Amniotic epithelial cell (primary cell): ENCODE measurements around a stretch of chr1.

DNA sequence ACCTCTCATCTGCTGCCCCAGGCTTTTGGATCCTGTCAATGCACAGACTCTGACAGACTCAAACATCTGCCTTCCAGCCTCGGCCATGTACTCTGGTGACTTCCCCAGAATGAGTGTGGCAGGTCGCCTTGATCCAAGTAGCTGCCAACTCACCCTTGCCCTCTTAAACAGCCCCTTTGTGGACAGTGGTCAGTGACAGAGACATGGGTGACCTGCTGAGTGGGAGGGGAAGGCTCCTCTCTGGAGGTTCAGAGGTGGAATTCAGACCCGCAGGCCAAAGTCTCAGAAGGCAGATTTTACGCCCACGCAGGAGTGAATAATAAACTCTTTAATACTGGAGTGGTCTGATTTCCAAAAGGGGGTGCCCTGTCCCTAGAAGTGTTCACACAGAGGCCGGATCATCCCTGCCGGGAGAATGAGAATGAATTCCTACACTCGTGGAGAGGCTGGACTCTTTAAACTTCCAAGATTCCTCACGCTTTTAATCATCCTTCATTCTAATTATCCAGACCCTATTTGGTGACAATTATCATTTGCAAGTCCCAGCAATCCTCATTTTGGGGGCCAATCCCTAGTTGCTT, 63.5 kb downstream of the TLR5 start:
- RRBS = no CpG with 5 or more reads among the region's 9 CpGs

DNA sequence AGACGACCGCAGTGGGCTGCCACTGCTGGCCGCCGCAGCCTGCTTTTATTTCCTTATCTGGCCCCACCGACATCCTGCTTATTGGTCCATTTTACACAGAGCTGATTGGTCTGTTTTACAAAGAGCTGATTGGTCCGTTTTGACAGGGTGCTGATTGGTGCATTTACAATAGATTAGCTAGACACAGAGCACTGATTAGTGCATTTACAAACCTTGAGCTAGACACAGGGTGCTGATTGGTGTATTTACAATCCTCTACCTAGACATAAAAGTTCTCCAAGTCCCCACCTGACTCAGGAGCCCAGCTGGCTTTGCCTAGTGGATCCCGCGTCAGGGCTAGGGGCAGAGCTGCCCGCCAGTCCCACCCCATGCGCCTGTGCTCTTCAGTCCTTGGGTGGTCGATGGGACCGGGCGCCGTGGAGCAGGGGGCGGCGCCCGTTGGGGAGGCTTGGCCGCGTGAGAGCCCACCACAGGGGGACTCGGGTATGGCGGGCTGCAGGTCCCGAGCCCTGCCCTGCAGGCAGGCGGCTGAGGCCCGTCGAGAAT, 26.4 kb downstream of the TLR5 start:
- RRBS = no CpG with 5 or more reads among the region's 25 CpGs

GRCh38 chr1:223123438-223123925, 19.6 kb downstream of the TLR5 start:
- RRBS = no CpG with 5 or more reads among the region's 14 CpGs

GRCh38 chr1:223230374-223230978, 87.4 kb upstream of the TLR5 start:
- RRBS = no CpG with 5 or more reads among the region's 8 CpGs

- RRBS = no CpG with 5 or more reads among the region's 6 CpGs
Measured at GRCh38 chr1:223258725-223259091, 105.3 kb downstream of the SUSD4 start.

- RRBS = no CpG with 5 or more reads among the region's 7 CpGs
Measured at GRCh38 chr1:223544685-223545404, 120.7 kb downstream of the CAPN8 start.

DNA sequence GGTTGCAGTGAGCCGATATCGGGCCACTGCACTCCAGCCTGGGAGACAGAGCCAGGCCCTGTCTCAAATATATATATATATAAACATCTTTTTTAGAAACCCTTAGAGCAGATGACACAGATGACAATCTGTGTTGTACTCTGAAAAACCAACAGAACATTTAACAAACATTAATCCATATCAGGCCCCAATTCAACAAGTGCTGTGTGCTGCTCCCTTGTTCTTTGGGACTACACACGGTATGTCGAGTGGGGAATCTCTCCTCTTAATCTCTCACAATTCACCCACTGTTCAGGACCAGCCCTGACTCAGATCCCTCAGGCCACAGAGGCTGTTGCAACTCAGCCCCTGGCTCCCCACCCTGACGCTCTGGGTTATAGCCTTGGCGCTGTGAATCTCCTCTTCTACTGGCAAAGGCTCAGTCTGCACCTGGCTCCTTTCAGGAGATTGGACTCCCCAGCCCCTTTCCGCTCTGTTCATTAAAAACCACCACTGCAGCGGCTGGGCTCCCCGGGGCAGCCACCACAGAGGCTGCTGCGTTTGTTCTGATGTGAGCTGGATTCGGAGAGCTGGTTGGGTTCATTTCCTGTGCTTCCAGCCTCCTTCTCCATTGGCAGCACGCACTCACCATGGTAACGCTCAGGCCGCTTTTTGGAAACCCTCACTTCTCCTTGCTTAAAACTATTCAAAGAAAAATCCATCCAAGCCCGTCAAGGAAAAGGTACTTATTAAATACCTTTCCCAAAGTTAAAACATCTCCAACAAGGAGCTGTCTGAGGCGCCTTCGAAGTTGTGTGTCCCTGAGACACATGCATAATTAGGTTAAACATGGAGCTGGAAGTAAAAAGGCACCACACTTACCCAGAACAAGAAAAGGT, 13.0 kb downstream of the CAPN8 start:
- RRBS = no CpG with 5 or more reads among the region's 17 CpGs

DNA sequence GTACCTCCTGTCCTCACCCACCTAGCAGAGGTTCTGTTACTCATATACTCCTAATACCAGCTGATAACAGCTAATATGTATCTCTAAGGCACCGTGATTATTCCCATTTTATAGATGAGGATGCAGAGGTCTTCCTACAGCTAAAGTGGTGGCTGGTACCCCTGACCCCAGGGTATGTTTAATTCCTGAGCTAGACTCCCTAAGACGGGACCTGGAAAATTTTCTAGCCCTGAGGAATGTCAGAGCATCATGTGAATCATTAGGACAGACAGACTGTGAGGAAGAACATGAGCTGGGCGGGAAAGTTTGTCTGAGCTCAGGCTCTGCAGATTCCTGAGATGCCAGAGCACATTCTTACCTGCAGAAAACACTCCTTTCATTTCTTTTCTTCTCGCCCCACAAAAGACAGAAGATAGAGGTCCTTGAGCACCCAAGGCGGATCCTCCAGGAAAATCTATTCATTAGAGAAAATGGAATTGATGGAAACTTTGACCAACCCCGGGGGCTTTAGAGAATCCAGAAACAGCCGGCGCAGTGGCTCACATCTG, 6.5 kb downstream of the CAPN2 start:
- RRBS = no CpG with 5 or more reads among the region's 8 CpGs

GRCh38 chr1:223733791-223734208, 21.5 kb downstream of the CAPN2 start:
- RRBS = 63% methylated on average over 3 of the region's 9 CpGs

GRCh38 chr1:223777089-223777702, 64.9 kb downstream of the CAPN2 start:
- RRBS = no CpG with 5 or more reads among the region's 6 CpGs

GRCh38 chr1:223783311-223783704, 62.4 kb downstream of the TP53BP2 start:
- RRBS = no CpG with 5 or more reads among the region's 5 CpGs

DNA sequence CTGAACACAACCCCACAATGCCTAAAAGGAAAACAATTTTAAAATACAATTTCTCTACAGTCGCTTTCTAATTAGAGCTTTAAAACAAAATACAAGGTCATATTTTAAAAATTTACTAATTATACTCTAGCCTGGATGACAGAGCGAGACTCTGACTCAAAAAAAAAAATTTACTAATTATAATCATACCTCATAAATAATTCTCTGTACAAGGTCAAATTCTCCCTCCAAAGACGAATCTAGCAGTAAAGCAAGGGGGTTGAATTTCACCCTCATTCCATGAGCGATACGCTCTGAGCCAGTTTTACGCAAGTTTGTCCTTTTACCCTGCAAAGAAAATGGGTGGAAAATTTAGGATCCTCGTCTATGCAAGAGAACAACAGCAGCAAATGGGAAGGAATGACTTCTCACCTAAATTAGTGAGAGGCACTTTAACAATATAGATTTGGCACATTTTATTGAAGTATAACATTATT, 52.6 kb downstream of the TP53BP2 start:
- RRBS = no CpG with 5 or more reads among the region's 7 CpGs

GRCh38 chr1:223798110-223798812, 47.5 kb downstream of the TP53BP2 start:
- RRBS = no CpG with 5 or more reads among the region's 15 CpGs

- RRBS = no CpG with 5 or more reads among the region's 12 CpGs
Measured at GRCh38 chr1:223821091-223821648, 24.6 kb downstream of the TP53BP2 start.

DNA sequence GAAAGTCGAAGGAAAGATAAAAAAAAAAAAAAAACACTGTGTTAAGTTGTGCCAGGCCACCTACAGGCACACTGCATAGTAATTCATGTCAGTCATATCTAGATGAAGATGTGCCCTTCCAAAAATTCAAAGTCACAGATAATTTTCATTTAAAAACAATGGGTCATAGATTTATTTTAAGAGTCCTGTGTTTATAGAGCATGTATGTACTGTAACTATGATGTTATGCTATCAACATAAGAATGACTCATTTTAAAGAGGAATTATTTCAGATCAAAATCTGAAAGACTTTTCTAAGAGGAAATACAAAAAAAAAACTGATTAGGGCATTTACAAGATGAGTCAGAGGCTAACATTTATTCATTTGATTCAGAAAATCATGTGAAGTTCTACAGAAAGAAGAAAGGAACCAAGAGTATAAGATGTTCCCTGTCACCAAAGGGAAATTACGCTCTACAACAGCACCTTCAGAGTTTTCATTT, 14.0 kb downstream of the TP53BP2 start:
- RRBS = no CpG with 5 or more reads among the region's 2 CpGs

DNA sequence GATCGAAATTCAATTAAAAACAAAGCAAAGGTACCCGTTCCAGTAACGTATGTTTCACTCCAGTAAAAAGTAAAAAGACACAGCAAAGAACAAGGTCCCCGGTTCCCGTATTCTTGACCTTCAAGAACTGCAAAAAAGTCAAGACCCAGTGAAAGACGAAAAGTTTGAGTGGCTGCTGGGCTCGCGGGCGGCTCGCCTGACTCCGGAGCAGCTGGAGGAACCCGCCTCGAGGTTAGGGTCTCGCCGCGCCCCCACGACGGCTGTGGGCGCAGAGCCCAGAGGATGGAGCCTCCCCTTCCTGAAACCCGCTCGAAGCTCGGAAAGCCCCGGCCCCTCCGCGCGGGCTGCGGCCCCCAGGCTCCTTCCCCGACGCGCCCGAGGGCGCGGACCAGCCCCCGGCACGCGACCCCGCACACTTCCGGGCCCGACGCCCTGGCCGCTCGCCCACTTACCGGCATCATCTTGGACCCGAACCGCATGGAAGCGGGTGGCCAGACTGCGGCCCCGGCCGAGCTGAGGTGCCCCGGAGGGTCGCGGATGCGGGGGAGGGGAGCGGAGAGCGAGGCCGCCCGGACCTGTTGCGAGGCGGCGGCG, 448 bp downstream of the TP53BP2 start:
- RRBS = 2% methylated on average over 30 of the region's 61 CpGs

DNA sequence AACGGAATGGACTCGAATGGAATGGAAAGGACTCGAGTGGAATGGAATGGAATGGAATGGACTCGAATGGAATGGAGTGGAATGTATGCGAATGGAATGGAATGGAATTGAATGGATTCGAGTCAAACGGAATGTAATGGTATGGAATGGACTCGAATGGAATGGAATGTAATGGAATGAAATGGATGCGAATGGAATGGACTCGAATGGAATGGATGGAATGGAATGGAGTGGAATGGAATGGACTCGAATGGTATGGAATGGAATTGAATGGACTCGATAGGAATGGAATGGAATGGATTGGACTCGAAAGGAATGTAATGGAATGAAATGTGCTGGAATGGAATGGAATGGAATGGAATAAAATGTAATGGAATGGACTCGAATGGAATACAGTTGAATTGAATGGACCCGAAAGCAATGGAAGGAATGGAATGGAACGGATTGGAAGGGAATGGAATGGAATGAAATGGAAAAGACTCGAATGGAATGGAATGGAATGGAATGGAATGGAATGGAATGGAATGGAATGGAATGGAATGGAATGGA, 100.7 kb upstream of the FBXO28 start:
- RRBS = no CpG with 5 or more reads among the region's 17 CpGs

DNA sequence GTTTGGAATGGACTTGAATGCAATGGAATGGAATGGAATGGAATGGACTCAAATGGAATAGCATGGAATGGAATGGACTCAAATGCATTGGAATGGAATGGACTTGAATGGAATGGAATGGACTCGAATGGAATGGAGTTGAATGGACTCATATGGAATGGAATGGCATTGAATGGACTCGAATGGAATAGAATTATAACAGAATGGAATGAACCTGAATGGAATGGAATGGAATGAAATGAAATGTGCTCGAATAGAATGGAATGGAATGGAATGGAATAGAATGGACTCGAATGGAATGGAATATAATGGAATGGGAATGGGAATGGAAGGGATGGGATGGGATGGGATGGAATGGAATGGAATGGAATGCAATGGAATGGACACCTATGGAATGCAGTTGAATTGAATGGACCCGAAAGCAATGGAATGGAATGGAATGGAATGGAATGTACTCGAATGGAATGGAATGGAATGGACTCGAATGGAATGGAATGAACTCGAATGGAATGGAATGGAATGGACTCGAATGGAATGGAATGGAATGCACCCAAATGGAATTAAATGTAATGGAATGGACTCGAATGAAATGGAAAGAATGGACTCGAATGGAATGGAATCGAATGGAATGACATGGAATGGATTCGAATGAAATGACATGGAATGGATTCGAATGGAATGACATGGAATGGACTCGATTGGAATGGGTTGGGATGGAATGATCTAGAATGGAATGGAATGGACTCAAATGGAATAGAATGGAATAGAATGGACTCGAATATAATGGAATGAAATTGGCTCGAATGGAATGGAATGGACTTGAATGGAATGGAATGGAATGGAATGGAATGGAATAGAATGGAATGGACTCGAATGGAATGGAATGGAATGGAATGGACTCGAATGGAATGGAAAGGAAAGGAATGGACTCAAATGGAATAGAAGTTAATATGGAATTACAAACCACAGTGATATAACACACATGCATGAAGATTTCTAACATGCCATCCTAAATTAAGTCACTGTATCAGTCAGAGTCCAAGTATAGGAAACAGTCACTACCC, 98.0 kb upstream of the FBXO28 start:
- RRBS = no CpG with 5 or more reads among the region's 19 CpGs

GRCh38 chr1:224142590-224142827, 28.6 kb downstream of the FBXO28 start:
- RRBS = no CpG with 5 or more reads among the region's 3 CpGs